Metastatic Breast Carcinoma in the Brain (tissue), 10 donors: ENCODE measurements around the gene SLC45A1.

GRCh38 chr1:8122659-8123148 is 96.6 kb upstream of the ERRFI1 start:
- PRO-cap, 10 experiments = no peak in any of the 10 experiments

GRCh38 chr1:8154612-8155090 is 128.5 kb upstream of the ERRFI1 start:
- PRO-cap, 10 experiments = peak in 1 of 10 experiments; most common plus-strand start chr1:8154884 (in 1)

GRCh38 chr1:8257619-8258000 is 60.3 kb upstream of the SLC45A1 start:
- PRO-cap, 10 experiments = peak in 3 of 10 experiments; most common plus-strand start chr1:8257924 (in 2)

GRCh38 chr1:8282180-8282743 is 35.7 kb upstream of the SLC45A1 start:
- PRO-cap, 10 experiments = peak in 1 of 10 experiments; most common plus-strand start chr1:8282306 (in 1); most common minus-strand start chr1:8282314 (in 1)

DNA sequence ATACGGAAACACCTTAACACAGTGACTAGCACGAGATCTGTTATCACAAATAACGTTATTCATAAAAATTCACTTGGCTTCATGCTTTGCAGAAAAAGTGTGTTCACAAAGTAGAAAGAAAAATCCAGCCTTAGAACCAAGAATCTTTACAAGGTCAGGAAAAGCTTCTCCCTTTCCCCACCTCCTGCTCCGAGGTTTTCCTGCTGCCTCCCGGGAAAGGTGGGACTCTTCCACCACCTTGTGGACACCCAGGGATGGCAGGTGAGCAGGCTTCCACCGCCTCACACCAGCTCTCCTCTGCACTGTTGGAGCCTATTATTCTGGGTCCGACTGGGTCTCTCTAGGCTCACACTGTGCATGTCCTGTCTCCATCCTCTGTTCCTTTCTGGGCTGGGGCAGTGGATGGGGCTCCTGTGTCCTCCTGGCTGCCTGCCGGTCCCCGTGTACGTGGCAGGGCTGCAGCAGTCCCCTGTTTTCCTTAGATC is 3.6 kb upstream of the SLC45A1 start:
- PRO-cap, 10 experiments = peak in 1 of 10 experiments; most common minus-strand start position 377 of the sequence (in 1)

GRCh38 chr1:8317668-8318234 is at the start of gene SLC45A1:
SLC45A1 (plus strand) TSS chr1:8318114.
- PRO-cap, 10 experiments = peak in 7 of 10 experiments; most common plus-strand start chr1:8318114 (in 6); most common minus-strand start chr1:8318017 (in 2)

- PRO-cap, 10 experiments = no peak in any of the 10 experiments
Measured at GRCh38 chr1:8357886-8359225, 40.4 kb downstream of the SLC45A1 start.

GRCh38 chr1:8363503-8363789 is 45.5 kb downstream of the SLC45A1 start:
- PRO-cap, 10 experiments = no peak in any of the 10 experiments

- PRO-cap, 10 experiments = no peak in any of the 10 experiments
Measured at GRCh38 chr1:8663800-8664594, 153.4 kb downstream of the RERE start.

GRCh38 chr1:8668010-8668659 is 149.3 kb downstream of the RERE start:
- PRO-cap, 10 experiments = peak in 1 of 10 experiments; most common plus-strand start chr1:8668435 (in 1)

DNA sequence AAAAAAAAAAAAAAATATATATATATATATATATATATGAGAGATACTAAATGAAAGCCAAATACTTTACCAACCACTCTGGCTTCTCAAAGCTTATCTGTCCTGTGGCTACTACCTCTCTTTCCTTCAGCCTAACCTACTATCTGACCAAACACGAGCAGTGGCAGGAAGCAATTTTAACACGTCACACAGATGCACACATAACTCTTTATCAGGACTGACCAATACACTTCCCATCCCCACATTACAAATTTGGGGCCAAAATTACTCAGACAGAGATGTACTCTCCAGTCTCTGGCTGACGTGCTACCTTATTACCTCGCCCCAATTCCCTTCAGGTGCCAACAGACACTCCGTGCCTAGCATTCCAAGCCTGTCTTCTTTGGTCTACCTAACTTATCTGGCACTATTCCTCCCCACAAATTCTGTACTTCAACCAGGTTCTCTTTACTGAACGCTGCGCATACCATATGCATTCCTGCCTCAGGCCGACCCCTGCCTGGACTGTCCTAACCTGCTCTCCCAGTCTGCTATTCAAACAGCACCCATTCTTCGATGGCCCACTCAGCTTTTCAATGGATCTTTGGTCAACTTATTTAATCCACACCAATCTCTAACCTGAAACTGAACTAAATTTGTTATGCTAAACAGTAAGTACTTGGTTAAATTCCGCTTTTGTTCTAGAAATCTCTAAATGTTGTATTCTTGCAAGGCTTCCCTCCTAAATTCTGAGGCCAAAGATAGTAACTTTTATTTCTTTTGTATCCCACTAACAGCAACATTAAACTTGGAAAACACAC is 28.0 kb downstream of the RERE start:
- PRO-cap, 10 experiments = no peak in any of the 10 experiments

GRCh38 chr1:8903884-8904395 is 25.5 kb upstream of the ENO1 start:
- PRO-cap, 10 experiments = peak in 3 of 10 experiments; most common minus-strand start chr1:8903995 (in 2)

DNA sequence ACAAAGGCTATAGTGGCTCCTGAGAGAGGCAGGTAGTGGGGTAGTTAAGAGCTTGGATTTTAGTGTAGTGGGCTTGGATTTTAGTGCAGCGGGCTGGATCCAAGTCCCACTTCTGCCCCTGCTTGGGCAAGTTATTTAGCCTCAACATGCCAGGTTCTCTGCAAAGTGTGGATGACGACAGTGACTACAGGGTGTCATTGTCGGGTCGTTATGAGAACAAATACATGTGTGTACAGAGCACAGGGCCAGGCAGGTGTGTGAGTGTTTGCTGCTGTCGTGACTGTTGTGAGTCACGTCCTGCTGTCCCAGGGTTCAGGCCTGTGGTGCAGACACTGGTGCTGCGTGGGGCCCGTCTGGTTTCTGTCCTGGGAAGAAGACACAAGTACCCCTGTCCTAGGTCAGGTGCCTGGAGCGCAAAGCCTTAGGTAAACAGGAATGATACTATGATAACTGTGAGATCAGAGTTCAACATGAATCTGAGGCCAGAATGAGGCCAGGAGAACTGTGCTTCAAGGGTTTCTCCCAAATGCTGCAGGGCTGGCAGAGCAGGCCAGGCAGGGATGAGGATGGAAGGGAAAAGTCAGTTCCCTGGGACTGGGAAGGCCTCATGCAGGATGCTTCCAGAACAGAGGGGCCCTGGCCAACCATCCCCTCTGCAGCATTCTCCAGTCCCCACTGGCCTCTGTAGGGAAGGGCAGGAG is 15.9 kb downstream of the GPR157 start:
- PRO-cap, 10 experiments = peak in 2 of 10 experiments; most common plus-strand start position 308 of the sequence (in 1)

DNA sequence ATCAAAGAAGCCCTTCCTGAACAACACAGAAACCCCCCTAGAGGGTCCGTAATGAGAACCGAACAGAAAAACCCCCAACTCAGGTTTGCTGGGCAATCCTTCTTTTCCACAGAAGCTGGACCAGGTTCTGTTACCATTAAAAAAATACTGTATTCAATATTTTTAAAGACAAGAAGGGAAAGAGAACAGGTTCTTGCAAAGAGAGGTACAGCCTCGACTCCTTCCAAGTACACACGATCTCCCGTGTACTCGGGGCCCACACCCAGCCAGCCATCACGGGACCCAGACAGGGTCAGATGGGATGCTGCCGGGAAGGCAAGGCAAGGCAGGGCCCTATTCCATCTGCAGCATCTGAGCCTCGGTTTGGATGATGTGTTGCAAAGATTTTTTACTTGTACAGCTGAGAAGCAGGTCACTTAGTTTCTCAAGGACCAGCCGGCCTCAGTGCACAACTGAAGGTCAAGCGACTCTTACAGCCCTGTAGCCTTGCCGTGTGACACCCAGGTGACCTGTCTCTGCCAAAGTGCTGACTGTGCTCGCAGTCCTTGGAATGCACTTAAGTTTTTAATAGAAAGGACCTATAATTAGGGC is 1.6 kb downstream of the GPR157 start:
- PRO-cap, 10 experiments = no peak in any of the 10 experiments

DNA sequence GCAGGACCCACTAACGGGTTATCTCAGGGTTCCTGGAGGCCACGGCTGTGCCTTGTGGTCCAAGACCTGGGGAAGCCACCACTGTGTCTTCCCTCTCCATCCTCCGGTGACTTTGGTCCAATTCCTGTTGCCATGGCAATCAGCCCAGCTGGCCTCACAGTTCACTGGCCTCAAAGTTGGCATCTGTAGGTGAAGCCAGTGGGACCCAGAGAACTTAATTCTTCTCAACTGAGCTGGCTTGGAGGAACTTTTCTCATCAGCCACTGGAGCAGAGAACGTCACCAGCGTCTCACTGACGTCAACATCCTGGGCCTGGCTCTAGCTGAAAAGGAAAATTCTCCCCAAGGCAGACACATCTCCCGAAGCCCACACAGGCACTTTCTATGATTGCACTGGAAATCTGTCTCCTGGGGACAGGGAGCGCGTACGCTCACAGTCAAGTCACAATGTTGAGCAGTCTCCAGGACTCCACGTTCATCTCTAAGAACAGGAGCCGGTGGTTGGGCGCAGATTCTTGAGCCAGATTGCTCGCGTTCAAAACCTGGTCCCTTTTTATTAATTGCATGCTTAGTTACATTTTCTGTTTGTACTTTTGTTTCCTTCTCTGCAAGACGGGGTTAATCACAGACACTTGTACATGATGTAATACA is 22.0 kb upstream of the GPR157 start:
- PRO-cap, 10 experiments = no peak in any of the 10 experiments

GRCh38 chr1:9181819-9182701 is 52.5 kb upstream of the H6PD start:
- PRO-cap, 10 experiments = peak in 10 of 10 experiments; most common plus-strand start chr1:9182015 (in 4); most common minus-strand start chr1:9182522 (in 6)

DNA sequence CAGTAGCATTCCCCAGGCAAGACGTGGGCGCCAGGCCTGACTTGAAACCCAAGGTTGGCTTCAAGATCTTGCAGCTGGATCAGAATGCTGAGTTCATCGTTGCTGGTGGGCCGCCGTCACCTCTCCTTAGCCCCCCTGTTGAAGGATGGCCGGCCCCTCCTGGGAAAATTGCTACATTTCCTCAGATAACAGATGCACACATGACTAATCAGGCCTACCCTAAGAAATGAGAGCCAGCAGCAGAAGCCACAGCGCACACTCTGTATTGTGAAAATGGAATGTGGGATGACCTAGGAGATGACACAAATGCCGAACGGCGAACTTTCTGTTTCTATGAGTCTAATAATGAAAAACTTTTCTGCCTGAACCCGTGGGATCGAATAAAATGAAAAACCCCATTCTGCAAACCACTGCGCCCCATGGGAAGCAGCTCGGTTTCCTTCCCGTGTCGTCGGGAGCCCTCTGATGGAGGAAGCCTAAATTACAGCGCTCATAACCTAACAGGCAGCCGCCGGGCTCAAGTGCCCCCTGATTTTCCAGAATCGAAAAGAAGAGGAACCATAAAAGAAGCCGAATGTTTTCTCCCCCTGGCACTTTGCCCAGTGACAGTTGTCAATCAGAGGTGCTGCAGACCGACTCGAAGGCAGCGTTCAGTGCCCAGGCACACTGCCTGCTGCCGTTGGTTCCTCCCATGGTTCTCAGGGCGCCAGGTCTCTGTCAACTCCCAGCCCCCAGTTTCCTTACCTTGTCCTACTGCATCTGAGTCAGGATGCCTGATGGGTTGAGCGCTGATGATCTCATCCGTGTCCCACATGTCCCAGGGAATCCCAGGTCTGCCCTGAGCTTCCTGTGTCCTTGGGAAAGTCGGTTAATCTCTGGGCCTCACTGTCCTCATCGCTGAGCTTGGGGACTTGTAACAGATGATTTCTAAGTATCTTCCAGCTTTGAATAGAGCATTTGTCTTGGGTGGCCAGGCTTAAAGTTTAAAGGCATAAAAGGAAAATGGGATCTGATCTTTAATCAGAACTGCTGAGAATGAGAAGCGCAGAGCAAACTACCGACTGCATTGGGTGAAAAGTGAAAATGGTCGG is 38.1 kb upstream of the H6PD start:
- PRO-cap, 10 experiments = no peak in any of the 10 experiments

GRCh38 chr1:9232866-9233756 is 1.5 kb upstream of the H6PD start:
- PRO-cap, 10 experiments = peak in 7 of 10 experiments; most common plus-strand start chr1:9233590 (in 4); most common minus-strand start chr1:9233421 (in 2)

GRCh38 chr1:9251320-9252217 is 17.0 kb downstream of the H6PD start:
- PRO-cap, 10 experiments = peak in 1 of 10 experiments; most common minus-strand start chr1:9251663 (in 1)

DNA sequence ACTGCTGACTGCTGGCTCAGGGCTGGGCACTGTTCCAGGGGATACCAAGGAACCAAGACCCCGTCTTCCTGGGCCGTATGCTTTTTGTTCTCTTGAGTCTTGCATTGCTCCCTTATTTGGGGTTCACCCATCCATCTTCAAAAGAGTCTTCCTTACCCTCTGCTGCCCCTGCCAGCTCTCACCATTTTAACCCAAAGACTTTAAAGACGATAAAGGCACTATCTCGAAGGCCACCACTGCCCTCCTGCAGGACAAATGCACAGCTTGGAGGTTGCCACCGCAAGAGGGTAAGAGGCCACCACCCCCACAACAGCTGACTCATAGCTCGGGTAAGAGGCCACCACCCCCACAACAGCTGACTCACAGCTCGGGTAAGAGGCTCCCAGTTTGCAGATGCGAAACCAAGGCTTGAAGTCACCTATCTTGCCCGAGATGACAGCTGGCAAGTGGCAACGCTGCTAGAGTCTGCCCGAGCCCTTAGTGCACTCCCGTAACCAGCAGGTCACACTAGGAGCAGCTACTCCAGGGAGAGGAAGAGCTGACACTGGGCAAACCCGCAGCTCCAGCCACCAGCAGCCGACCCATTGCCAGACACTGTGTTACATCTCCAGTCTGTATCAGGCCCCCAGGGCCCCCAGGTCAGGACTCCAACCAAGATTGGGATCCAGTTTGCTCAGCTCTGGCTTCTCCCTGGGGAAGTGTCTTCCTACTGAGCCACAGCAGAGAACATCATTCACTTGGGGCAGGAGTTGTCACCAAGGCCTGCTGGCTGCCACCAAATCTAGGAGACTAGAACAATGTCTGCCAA is 17.1 kb upstream of the SPSB1 start:
- PRO-cap, 10 experiments = no peak in any of the 10 experiments